Gastroesophageal sphincter (tissue), 4 donors: ENCODE measurements around the genes IL18BP and ATG16L2.

- PRO-cap, result no peak
- RAMPAGE, long total RNA, 4 experiments, result no peak in any of the 4 experiments
These were observed 145.9 kb downstream of the SHANK2 start for GRCh38 chr11:71106563-71106849.

DNA sequence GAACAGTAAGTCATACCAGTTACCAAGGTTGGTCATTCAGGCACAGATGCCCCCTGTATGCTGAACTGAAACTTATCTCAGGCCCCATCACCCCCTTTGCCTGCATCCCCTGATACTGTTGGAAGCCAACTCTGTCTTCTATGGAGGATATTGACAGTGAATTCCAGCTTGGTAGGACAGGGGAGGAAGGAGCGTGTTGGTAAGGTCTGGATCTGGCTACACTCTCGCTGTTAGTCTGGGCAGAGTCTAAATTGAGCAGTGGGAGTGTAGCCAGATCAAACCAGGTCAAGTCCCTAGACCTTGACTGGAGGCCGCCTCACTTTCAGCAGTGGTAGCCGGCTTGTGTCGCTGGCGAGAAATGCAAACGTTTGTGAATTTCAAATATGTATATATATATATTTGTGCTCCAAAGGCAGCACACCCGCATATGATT is 26.8 kb downstream of the DHCR7 start:
- PRO-cap, result no peak
- RAMPAGE, long total RNA, 4 experiments, result no peak in any of the 4 experiments

DNA sequence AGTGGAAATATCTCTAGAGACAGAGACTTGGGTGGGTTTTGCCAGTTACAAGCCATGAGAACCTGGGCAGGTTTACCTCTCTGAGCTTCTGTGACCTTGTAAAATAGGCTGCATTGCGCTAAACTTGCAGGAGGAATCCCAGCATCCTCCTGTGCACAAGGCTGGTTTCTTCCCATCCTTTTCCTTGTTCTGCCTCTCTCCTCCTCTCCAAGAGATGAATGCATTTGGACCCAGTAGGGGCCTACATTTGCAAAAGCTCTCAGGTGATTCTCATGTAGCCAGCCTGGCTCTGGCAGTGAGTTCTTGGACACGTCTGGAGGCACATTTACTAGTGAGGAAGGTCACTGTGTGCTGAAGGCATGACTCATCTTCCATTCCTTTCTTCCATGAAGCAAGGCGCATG is 73.7 kb upstream of the KRTAP5-11 start:
- PRO-cap, result no peak
- RAMPAGE, long total RNA, 4 experiments, result no peak in any of the 4 experiments

DNA sequence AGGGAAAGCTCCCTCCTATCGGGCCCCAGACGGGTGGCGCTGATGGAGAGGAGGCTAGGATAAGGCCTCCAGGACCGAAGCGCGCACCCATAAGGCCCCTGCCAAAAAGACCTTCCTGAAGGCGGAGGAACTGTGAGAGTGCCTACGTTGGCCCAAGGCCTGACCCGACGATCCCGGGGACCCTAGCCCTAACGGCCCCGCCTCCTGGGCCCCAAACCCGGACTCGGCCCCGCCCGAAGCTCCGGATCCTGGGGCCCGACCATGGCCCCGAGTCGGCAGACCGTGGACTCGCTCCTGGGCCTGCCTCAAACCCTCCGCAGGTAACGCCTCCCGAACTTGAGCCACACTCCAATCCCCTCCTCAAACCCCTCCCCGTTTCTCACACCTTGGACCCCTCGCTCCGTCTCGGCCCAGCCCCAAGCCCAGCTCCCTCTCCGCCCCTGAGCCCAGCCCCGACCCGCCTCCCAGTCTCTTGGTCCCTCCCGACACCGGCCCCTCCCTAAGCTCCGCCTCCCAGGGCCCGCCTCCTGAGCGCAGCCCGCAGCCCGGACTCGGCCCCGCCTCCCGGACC is 46.6 kb upstream of the DEFB108B start:
- PRO-cap, result unidirectional peak, minus-strand start at position 459 of the sequence
- RAMPAGE, long total RNA, 4 experiments, result no peak in any of the 4 experiments

GRCh38 chr11:71947058-71947983 is 18.5 kb downstream of the RNF121 start:
- PRO-cap, result no peak
- RAMPAGE, long total RNA, 4 experiments, result no peak in any of the 4 experiments

DNA sequence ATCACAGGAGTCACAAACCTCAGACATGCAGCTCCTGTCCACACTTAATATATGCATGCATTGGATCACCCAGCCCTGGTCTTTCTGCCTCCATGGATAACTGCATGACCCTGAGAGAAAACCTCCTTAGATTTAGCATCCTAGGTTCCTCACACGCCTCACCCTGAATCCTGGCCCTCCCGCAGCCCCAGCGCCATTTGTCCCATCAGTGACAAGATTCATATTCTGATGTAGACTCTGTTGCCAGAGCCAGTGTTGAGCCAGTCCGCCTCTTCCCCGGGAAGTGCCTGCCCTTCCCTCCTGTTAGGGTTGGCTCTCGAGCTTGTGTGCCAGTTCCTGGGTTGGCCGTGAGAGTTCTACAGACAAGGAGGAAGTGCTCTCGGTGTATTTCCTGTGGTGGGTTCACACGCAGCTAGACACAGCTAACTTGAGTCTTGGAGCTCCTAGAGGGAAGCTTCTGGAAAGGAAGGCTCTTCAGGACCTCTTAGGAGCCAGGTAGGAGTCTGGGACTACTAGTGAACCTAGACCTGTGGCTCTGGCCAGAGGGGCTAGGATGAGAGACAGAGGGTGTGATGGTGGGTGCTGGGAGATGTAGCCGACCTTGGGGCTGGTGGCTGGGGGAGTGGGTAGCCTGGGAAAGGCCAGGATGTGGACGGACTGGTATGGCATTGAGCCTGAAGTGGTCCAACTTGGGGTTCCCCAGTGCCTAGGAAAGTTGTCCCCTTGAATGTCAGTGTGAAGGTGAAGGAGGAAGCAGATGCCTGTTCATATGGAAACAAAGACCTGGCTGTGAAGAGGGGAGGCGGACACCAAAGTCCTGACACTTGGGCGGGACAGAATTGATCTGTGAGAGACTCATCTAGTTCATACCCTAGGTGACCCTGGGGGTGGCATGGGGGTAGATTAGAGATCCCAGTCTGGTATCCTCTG is at the start of gene IL18BP:
TSS of gene IL18BP (plus strand) at position 385 of the 930 bp plus-strand sequence.
- PRO-cap, result no peak
- RAMPAGE, long total RNA, 4 experiments, result start-site peak on the plus strand in 2 of 4 experiments, centred at positions 383 to 393 of the sequence, 9 to 17 reads per replicate

- PRO-cap, result no peak
- RAMPAGE, long total RNA, 4 experiments, result no peak in any of the 4 experiments
These were observed 15.9 kb downstream of the IL18BP start for GRCh38 chr11:72014253-72015370.

DNA sequence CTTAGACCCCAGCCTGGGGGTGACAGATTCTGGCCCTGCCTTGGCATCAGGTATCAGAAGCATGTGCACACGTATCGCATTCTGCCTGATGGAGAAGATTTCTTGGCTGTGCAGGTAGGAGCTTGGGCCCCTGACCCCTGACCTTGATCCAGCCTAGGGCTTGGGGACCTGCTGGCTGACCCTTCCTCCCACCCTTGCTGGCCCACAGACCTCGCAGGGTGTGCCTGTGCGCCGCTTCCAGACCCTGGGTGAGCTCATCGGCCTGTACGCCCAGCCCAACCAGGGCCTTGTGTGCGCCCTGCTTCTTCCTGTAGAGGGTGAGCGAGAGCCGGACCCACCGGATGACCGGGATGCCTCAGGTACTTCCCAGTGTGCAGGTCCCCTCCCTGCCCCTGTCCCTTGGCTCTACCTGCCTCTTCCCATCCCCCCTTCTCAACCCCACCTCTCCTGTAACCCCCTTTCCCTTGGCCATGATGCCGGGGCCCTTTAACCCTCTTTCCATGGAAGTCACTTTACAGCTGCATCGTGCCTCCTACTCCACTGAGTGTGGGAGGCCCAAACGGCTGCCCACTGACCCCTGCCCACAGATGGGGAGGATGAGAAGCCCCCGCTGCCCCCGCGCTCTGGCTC is 3.7 kb downstream of the INPPL1 start:
- PRO-cap, result no peak
- RAMPAGE, long total RNA, 4 experiments, result no peak in any of the 4 experiments

DNA sequence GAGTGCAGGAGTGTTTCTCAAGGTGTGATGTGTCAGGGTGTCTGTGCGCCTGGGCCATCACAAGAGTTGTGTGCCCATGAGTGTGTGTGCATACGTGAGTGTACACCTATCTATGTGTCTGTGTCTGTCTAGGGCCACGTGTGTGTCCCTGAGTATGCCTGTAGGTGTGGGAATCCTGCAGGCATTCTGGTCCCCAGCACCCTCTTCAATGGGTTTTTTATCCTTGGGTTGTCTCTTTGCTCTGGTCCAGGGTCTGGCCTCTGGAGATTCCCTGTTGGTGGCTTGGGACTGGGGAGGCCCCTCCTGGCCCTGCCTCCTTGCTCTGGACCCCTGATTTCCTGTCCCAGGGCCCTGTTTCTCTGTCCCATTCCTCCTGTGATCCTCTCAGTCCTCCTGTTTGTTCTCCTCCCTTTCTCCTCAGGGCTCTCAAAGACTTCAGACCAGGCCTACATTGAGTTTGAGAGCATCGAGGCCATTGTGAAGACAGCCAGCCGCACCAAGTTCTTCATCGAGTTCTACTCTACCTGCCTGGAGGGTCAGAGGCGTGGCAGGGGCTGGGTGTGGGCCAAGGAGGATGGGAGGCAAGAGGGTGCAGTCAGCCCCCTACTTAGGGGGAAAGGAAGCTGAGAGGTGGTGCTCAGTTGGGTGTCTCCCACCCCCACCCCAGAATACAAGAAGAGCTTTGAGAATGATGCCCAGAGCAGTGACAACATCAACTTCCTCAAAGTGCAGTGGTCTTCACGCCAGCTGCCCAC is 9.5 kb downstream of the INPPL1 start:
- PRO-cap, result no peak
- RAMPAGE, long total RNA, 4 experiments, result no peak in any of the 4 experiments

- PRO-cap, result no peak
- RAMPAGE, long total RNA, 4 experiments, result no peak in any of the 4 experiments
These were observed 47.2 kb upstream of the CLPB start for GRCh38 chr11:72481470-72481895.

- PRO-cap, result no peak
- RAMPAGE, long total RNA, 4 experiments, result no peak in any of the 4 experiments
These were observed 55.9 kb downstream of the PDE2A start for GRCh38 chr11:72618199-72618894.

- PRO-cap, result no peak
- RAMPAGE, long total RNA, 4 experiments, result no peak in any of the 4 experiments
These were observed 6.9 kb downstream of the PDE2A start for GRCh38 chr11:72667428-72667658.

GRCh38 chr11:72789640-72790254 is 4.1 kb downstream of the STARD10 start:
- PRO-cap, result no peak
- RAMPAGE, long total RNA, 4 experiments, result no peak in any of the 4 experiments

GRCh38 chr11:72813693-72814494 is at the start of gene ATG16L2:
Gene ATG16L2, plus strand, starts transcription at chr11:72814411.
- PRO-cap, result bidirectional peak, plus-strand start at chr11:72814435, minus-strand start at chr11:72814066
- RAMPAGE, long total RNA, 4 experiments, result start-site peak on the plus strand in 1 of 4 experiments, at chr11:72814420-72814432 at its widest, 59 reads per replicate; start-site peak on the minus strand in 2 of 4 experiments, at chr11:72814065-72814086 at its widest, 22 to 29 reads per replicate

- PRO-cap, result no peak
- RAMPAGE, long total RNA, 4 experiments, result start-site peak on the minus strand in 1 of 4 experiments, at chr11:73141284-73141390 at its widest, 7 reads per replicate
These were observed 990 bp downstream of the FCHSD2 start for GRCh38 chr11:73141028-73141627.

DNA sequence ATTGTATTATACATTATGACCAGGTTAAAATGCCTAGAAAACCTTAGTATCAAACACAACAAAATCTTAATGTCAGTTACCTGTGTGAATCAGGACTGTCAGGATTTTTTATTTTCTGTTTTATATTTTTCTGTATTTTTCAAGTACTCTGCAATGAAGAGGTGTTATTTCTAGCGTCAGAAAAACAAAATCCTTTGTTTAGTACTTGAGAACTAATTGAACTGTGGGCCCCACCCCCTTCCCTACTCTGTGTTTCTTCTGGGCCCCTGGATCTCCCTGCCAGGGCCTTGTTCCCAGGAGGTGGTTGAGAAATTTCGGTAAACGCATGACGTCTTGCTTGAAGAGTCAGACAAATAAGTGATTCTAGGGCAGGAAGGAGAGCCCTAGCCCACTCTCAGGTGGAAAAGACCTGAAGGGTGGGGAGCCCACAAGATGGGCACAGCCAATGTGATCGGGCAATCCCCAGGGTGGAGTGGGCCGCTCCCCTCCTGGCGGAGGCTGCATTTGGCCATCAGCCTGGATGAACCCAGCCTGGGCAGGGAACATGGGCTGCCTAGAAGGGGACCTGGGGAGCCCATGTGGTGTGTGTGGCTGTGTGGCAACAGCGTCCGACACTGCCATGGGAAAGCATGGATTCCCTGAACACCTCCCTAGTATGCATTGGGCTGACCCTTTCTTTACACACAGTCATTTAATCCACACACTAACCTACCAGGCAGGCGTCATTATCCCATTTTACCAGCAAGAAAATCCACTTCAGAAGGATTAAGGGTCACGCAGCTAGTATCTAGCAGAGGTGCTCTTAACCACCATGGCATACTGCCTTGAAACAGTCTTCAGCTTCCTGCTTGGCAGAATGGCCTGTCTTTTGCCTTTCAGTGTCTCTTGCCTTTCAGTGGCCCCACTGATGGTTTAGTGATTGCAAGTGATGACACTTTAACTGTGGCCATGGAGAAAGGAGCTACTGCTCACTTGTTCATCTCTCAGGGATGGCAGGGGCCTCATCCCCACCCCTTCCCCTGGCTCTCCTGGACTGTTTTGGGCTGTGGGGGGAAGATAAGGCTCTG is 16.7 kb upstream of the P2RY2 start:
- PRO-cap, result no peak
- RAMPAGE, long total RNA, 4 experiments, result no peak in any of the 4 experiments

DNA sequence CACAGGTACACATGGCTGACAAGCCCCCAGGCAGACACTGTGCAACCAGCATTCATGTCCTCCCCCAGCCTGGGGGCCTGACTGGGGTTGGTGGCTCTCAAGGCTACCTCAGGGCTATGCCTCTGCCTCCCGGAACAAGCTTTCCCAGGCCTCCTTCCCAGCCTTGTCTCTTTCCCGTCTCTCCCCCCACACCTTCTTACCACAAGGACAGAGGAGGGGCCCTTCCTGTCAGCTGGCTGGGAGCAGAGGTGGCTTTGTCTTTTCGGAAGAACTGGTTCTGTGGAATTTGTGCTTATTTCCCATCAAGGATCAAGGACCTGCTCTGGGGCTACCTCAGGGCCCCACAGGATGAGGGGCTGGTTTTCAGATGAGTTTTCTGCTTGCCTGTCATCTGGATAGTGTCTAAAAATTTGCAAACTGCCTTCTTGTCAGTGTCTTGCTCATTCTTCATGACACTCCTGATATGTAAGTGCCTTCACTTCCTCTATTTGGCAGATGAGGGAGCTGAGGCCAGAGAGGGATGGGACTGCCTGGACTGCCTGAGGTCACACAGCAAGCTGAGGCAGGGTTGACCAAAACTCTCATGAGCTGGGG is 2.4 kb upstream of the P2RY6 start:
- PRO-cap, result no peak
- RAMPAGE, long total RNA, 4 experiments, result no peak in any of the 4 experiments

- PRO-cap, result unidirectional peak, minus-strand start at chr11:73310329
- RAMPAGE, long total RNA, 4 experiments, result no peak in any of the 4 experiments
These were observed 2.4 kb downstream of the ARHGEF17 start for GRCh38 chr11:73310189-73311255.

GRCh38 chr11:73380610-73381020 is 4.4 kb downstream of the RELT start:
- PRO-cap, result no peak
- RAMPAGE, long total RNA, 4 experiments, result no peak in any of the 4 experiments

- PRO-cap, result no peak
- RAMPAGE, long total RNA, 4 experiments, result no peak in any of the 4 experiments
These were observed 9.9 kb downstream of the RELT start for GRCh38 chr11:73385840-73386717.